Monocyte (primary cell): ENCODE measurements around a stretch of chr5.

GRCh38 chr5:150350542-150351003, 6.9 kb upstream of the TCOF1 start:
- PRO-cap, 2 experiments: no peak in any of the 2 experiments

DNA sequence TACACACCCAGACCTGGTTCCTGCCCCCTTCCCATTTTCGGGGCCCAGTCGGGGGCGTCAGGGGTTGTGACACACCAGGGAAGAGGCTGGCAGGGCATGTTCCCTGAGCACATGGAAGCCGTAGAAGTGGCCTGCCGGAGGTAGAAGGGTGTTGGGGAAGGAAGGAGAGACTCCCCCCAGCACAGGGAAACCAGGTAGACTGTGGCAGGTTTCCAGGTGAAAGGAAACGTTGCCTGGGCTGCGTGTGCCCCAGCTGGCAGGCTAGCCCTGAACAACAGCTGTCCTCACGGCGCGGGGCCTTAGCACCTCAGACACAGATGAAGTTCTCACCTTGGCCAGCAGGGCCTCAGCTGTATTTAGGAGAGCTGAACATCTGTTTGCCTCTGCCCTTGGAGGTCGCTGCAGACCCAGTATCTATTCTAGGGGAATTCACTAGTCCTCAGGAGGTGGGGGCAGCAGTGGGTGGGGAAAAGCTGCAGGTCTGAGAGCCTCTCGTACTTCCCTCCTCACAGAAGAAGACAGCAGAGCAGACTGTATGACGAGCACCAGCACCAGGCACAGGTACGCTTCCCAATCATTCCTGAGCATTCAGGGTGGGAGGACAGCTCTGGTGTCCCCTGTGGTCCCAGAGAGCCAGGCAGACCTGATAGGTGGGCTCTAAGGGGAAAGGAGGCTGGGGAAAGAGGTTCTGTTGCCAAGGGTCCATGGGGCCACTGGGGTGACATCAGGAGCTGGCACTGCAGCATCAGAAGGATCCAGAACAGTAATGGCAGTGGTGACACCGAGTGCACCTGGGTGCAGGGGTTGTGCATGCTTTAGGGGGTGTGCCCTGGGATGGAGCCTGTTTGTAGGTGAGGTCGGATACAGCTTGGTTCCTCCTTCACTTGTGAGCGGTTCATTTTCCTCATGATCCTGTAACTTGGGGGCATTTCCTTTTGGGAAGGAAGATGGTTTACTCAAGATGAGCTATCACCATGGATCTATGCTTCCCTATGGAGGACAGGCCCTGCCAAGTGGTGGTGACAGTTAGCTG, 13.9 kb downstream of the CD74 start:
- PRO-cap, 2 experiments: peak in 2 of 2 experiments; most common minus-strand start position 592 of the sequence (in 2)

DNA sequence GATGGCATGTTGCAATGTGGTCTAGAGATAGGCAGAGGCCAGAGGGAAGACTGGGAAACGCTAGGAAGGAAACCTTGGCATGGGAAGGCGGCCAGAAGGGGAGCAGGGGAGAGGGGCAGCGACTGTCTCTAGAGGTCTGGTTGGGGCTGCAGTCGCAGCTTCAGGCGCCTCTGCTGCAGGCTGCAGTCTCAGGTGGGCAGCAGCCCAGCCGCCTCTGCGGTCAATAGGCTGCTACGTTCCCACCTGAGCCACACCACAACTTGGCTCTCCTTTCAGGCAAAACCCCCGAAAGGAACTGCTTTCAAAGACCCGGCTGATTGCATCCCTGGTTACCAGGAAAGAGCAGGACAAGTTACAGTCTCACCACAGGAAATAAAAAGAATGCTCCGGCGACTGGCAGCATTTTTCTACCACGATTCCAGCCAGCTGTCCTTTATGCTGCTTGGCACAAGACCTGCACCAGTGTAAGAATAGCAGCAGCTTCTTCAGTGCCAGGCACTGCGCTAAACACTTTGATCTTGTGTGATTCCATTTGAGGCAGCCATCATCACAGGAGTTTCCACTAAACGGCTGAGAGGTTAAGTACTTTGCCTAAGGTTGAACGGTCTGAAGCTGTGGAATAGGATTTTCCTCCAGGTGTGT, 7.6 kb downstream of the RPS14 start:
- PRO-cap, 2 experiments: no peak in any of the 2 experiments

GRCh38 chr5:150464386-150465123, 15.0 kb upstream of the RPS14 start:
- PRO-cap, 2 experiments: no peak in any of the 2 experiments

- PRO-cap, 2 experiments: no peak in any of the 2 experiments
Observed at GRCh38 chr5:150559712-150560131, 51.8 kb downstream of the NDST1 start.

DNA sequence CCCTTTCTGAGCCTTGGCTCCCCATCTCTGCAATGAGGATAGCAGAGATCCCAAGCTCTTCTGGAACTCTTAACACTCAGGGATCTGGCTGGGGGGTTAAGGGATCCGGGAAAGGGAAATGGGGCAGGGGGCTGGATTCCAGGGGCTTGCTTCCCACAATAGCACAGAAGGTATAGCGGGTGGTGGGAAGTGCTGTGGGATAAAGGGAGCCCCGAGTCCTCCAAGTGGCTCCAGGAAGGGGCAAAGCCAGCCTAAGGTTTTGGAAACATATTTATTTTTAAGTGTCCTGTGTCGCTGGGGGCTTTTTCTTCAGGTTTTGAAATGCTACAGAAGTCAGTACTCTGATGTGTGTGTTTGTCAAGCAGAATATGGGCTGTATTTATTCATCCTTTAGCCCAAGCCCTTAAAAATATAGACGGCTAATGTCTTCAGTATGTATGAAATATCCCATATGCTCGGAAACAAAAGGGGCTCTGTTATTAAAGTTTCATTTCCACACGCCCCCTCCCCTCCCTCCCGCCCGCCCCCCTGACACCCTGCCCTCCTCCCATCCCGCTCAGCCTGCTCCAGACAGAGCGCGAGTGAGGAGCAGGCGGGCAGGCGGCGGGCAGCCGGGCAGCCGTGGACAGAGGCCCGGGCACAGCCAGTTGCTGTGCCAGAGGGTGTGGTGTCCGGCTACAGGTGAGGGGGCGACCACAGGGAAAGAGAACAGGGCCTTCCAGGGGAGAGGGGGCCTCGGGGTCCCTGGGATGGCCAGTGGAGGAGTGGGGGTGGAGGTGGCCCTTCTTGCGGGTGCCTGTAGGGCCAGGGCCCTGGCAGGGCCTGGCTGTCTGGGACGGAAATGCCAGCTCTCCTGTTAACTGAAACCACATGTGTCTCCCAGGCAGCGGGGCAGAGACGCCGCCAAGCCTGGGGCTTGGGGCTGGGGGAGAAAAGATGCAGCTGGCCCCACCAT, 39.7 kb upstream of the SYNPO start:
- PRO-cap, 2 experiments: no peak in any of the 2 experiments

GRCh38 chr5:150603993-150604421, 36.5 kb upstream of the SYNPO start:
- PRO-cap, 2 experiments: no peak in any of the 2 experiments

- PRO-cap, 2 experiments: no peak in any of the 2 experiments
Observed at GRCh38 chr5:150619323-150620201, 20.9 kb upstream of the SYNPO start.

DNA sequence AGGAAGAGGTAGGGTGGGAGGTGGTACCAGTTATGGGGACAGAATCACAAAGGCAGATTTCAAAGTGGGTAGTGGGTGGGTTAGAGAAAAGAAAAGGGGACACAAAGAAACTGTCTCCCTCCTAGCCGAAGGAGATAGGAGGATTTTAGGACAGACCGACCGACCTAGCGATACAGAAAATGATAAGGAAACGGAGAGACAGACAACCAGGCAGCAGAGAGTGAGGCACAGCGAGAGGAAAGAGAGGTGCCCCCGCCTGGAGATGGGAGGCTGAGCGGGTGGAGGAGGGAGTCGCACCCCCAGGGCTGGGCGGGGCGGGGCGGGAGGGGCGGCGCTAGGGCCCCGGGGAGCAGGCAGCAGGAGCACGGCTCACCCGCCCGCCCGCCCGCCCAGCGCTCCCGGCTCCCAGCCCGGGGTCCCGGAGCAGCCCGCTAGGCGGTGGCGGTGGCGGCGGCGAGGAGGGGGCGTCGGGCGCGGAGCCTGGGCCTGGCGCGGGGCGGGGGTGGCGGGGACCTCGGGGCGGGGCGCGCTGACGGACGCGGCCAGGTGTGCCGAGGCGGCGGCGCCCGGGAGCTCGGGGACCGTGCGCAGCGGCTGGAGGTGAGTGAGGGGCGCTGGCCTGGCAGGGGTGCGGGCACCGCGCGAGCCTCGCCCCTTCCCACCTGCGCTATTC, 16.0 kb upstream of the SYNPO start:
- PRO-cap, 2 experiments: no peak in any of the 2 experiments

- PRO-cap, 2 experiments: no peak in any of the 2 experiments
Observed at GRCh38 chr5:150638680-150639736, 1.5 kb upstream of the SYNPO start.

- PRO-cap, 2 experiments: peak in 1 of 2 experiments; most common plus-strand start chr5:151024718 (in 1); most common minus-strand start chr5:151024588 (in 1)
Observed at GRCh38 chr5:151024083-151024953, 3.9 kb downstream of the GPX3 start.

DNA sequence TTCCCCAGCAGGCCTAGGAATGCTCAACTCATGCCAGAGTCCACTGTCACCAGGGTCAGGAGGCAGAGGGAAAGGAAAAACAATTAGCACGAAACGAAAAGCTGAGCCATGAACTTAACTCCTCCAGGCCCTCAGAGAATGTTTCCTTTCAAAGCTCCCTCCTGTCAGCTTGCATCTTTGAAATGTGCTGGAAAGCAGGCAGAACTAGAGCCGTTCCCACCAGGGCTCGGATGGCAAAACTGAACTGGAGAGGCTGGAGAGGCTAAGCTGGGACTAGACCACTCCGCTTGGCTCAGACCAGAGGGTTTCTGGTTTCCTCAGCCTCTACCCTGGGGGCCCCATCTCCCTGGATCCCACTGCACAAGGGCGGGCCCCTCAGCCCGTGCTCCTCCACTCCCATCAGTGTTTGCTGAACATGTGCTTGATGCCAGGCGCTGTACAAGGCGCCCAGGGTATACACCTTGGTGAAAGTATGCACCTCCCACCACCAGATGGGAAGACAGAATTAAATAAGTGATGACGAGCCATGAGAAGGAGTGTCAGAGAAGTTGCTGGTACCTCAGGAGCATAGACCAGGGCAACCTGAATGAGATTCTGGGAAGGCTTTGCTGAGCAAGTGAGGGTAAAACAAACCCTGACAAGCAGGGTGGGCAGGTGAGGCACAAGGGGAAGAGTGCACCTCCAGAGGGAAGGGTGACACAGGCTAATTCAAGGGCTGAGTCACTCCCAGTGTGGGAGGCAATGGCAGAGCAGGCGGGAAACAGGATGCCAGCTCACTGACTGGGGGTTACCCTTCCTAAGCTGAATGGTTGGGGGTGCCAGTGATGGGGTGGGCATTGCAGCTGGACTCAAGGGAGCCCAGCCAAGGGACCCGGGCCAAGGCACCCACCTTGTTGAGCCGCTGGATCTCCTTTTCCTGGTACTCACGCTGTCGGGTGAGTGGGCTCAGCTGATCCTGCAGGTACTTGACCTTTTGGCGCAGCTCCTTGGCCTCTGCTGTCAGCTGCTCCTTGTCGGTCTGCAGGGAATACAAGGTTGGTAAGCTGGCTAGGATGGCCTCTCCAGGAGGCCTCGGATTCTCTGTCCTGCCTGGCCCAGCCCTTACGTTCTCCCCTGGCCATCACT, 18.2 kb downstream of the GPX3 start:
- PRO-cap, 2 experiments: no peak in any of the 2 experiments

DNA sequence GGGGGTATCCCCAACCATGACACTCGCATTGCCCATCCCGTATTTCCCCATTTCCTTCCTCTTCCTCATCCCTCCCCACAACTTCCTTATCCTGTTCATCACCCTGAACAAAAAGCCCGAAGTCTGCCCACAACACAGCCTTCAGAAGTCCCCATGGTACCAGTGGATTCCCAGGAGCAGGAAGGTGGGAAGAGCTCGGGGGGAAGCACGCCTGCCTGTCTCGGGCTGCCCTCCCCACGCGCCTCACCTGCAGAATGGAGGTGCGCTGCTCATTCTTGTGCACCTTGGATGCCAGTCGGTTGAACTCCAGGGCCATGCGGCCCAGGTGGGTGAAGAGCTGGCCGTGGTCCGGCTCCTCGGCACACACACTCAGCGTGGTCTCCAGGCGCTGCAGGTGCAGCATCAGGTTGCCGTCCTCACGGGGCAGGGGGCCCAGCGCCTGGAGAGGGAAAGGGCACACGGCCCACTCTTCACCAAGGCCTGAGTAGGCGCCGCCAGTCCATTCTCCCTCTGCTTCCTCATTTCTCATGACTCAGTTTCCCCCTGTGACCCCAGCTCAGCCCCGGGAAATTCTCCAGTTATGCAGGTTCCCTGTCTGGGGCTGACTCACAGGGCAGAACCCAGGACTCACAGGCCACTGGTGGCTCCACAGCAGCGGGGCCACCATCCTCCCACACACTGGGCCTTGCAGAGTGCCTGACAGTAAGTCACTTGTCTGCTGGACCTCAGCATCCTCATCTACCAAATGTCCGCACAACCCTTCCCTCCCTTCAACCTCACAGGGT, 24.1 kb downstream of the TNIP1 start:
- PRO-cap, 2 experiments: peak in 1 of 2 experiments; most common minus-strand start position 520 of the sequence (in 1)

- PRO-cap, 2 experiments: peak in 1 of 2 experiments; most common plus-strand start chr5:151060096 (in 1); most common minus-strand start chr5:151060100 (in 1)
Observed at GRCh38 chr5:151059853-151060350, 20.9 kb downstream of the TNIP1 start.

DNA sequence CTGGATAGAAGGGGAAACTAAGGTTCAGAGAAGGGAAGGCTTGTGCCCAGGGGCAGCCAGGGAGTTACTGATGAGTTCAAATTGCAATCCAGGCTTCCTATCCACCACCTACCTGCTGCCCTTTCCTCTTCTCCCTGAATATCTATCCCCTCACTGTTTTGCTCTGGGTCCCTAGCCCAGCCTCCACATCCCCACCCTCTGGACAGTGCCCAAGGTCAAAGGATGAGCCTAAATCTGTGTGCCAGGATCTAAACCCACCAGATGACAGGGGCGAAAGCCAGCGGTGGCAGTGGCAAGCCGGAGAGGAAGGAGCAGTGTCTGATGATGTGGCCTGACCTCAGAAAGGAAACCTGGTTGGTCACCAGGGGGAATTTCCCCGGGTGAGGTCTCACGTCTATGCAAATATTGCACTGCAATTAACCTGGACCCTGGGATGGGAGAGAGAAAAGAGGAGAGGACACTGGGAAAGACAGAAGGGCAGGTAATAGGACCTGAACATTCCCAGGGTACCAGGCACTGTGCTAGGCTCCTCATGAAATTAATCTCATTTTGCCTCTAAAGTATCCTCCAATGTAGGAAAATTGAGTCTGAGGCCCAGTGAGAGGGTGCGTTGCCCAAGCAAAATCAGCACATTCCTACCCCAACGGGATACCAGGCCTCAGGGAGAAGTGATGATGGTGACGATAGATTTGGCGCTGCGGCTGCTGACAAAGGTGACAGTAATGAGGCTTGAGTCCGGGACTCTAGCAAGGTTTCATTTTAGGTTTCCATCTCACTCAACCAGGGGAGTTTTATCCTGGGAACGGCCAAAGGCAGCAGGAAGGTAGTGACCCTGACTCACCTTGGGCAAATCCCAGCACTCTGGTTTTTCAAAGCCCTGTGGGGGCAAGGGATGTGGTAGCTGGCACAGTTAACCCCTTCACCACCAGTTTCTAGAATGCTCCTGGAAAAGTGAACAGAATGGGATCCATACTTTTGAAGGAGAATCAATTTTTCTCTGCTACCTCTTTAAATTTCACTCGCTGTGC, 13.3 kb upstream of the TNIP1 start:
- PRO-cap, 2 experiments: peak in 2 of 2 experiments; most common plus-strand start position 445 of the sequence (in 2); most common minus-strand start position 316 of the sequence (in 2)

- PRO-cap, 2 experiments: no peak in any of the 2 experiments
Observed at GRCh38 chr5:151255721-151256266, 2.8 kb downstream of the GM2A start.

DNA sequence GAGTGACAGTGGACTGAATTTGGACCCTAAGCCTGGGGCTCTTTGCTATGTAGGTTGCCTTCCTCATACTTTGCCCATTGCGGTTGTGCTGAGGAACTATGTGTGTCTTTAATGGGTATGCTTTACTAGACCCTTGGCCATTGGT, 46.6 kb downstream of the SLC36A1 start:
- PRO-cap, 2 experiments: no peak in any of the 2 experiments

GRCh38 chr5:151581796-151582545, 9.2 kb downstream of the FAT2 start:
- PRO-cap, 2 experiments: no peak in any of the 2 experiments

DNA sequence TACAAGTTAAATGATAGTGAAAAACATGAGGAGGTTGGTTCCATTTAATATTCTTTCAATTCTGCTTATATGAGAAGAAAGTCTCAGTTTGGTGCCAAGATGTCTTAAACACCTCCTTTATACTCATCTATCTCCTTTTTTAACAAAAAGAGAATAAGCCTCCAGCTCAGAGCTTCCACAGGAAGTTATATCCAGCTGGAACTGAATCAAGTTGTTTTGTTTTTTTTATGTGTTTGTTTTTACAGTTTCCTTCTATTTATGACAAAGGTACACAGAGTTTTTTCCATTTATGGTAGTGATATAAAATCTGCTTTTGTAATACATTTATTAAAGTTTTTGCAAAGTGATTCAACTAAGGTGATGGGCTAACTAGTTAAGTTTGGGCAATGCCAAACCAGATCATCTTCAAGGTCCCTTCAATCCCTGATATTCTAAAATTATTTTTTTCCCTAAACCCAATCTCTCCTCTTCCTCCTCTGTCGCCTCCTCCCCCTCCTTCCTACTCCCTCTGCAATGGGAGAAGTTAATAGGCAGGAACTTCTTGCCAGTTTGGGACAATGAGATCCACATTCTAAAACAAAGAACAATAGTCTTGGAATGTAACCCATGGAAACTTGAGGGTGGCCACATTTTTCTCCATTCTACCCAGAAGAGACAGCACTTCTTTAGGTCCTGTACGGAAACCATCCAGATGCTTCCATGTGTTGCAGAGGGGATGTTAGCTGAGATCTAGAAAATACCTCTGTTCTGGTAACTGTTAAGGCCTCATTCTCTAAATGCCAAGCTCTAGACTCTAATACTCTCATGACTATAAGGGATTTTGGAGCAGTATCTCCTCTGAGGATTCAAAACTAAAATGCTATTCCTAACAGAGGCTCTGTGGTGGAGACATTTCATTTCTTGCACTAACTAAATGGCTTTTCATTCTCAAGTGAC, 10.1 kb downstream of the SPARC start:
- PRO-cap, 2 experiments: no peak in any of the 2 experiments

DNA sequence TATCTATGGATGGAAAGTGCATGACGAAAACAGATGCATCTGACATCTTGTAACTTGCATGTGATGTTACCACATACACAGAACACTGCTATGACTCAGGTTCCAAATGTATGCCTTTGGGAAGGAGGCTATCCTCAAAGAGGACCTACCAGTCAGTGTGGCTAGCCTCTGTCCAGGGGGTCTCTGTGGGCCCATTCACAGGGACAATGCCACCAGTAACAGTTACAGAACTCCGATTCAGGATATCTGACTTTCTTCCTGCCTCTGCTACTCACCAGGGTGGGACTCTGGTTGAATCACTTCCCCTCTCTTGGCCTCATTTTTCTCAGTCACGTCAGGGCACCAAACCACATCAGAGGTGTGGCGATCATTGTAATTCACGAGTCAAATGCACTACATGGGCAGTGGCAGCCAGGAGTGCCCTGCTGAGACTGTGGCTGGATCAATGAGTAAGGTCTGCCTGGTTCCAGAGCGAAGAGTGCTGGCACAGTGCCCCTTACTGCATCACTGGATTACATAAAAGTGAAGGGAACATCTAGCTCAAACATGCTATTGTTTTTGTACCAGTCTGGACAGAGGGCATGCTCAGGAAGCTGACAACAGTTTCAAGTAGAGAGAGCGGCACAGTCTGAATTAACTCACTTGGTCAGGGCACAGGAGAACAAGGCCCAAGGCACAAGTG, 13.2 kb downstream of the ATOX1 start:
- PRO-cap, 2 experiments: peak in 2 of 2 experiments; most common plus-strand start position 425 of the sequence (in 1); most common minus-strand start position 237 of the sequence (in 2)